Measurements from ENCODE around the gene ALK.

- PRO-cap, 6 experiments = no peak in any of the 6 experiments
- RAMPAGE, long total RNA, 2 experiments = no peak in any of the 2 experiments
- RRBS = no CpG with 5 or more reads among the region's 5 CpGs
Measured at GRCh38 chr2:28544044-28544296, 48.1 kb downstream of the PLB1 start.

- PRO-cap, 6 experiments = no peak in any of the 6 experiments
- RAMPAGE, long total RNA, 2 experiments = no peak in any of the 2 experiments
- RRBS = no CpG with 5 or more reads among the region's 3 CpGs
Measured at GRCh38 chr2:28613036-28613790, 117.4 kb downstream of the PLB1 start.

GRCh38 chr2:28648093-28648642 lies 103.5 kb upstream of the PPP1CB start:
- PRO-cap, 6 experiments = peak in 2 of 6 experiments; most common plus-strand start chr2:28648471 (in 2); most common minus-strand start chr2:28648364 (in 2)
- RAMPAGE, long total RNA, 2 experiments = no peak in any of the 2 experiments
- RRBS = no CpG with 5 or more reads among the region's 6 CpGs

DNA sequence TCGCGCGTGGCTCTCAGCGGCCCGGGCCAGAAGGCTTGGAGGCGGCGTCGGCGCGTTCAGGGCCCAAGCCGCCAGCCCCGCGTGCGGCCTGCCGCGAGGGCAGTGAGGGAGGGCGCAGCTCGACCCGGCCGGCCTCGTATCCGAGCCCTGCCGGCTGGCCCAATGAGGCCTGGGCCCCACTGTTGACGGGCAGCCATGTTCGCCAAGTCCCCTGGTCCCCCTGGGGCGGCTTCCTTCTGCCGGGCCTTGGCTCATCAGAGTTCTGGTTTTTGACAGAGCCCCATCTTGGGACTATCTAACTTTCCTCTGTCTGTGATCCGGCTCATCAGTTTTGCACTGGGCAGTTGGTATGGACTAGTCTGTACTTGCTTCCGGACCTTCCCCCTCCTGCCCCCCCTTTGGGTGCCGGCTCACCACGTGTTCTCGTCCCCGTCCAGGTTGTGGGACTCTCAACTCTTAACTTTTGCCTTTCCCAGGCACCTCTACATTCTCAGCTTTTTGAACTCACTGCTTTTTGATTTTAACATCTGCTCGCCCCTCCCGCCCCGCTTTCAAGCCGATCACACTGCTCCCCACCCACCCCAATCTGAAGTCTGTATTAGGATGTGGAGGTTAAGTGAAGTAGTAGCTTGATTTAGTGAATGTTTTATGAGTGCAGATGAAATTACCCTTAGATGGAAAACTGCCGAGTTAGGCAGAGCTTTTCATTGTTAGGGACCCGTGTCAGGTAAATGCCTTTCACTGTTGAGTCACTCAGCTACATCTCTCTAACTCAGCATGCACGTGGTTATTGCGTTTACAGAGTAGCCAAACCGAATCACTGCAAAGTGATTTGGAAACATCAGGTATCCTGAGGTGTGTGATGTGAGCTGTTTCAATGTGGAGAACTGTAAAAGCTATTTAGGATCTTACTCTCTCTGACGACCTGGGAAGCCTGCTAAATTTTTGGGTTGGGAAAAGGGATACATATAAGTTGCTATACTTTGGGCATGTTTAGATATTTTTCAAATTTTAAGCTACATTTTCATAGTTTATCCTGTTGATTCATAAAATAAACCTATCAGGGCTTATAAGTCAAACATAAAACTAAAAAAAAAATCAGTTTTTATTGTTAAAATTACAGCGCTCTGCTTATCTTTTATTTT lies 912 bp downstream of the WDR43 start:
- PRO-cap, 6 experiments = peak in 1 of 6 experiments; most common minus-strand start position 733 of the sequence (in 1)
- RAMPAGE, long total RNA, 2 experiments = no peak in any of the 2 experiments
- RRBS = 2% methylated on average over 16 of the region's 44 CpGs

DNA sequence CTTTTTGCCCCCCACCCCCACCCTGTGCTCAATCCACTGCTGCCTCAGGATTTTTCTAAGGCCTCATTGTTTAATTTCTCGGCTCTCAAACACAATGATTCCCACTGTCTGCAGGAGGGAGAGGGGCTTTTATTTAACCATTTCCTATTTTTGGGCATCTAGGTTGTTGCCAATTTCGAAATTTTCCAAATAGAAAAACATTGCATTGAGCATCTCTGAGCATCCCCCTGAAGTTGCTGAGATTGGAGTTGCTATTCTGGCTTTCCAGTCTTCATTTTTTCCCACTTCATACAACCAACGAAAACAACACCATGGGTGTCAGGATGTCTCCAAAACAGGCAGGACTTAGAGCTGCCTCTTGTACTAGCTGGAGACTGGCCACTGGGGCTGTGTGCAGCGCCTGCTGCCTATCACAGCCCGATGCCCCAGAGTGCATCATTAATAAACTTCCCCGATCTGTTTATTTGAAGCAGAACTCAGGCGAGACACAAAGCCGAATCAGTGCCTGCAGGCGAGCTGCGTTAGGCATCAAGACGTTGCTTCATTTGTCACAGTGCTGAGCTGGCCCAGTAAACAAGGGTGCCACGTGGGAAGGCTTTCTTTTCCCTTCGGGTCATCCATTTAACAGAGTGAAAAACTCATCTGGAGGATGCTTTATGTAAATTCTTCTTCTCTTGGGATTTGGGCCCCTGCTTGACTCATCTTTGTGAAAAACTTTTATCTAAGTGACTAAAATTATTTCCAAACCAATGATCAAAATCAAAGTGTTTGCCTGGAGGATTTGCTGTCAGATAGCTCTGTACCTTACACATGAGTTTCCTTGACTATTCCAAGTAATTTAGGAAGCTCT lies 1.9 kb upstream of the PCARE start:
- PRO-cap, 6 experiments = no peak in any of the 6 experiments
- RAMPAGE, long total RNA, 2 experiments = no peak in any of the 2 experiments
- RRBS = no CpG with 5 or more reads among the region's 13 CpGs

DNA sequence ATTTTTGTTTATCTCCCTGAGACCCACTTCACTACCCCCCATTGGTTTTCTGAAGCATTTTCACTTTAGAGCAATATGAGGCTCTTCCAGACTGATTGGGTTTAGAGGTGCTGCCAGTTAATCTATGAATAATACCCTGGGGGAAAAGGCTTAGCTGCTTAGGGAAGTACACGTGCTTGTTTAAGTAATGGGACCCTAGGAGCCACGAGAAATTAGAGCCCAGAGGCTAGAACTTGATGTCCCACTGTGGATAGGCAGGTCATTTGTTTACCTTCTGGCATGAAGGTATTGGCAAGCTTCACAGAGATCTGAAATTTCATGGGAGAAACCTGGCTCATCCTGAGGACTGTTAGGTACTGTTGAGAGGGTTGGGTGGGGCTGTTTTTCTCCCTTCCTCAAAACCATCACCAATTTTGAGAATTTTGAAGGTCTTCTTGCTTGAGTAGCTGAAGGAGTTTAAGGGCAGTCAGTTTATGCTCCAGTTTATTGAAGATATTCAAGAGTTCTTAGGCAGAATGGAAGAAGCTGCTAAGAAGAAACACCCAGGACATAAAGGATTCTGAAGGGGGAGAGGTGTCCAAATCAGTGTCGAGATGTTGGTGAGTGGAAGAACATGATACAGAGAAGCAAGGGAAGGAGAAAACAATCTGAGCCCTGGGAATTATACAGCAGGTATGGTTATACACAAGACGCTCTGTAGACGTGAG lies 59.9 kb downstream of the CLIP4 start:
- PRO-cap, 6 experiments = no peak in any of the 6 experiments
- RAMPAGE, long total RNA, 2 experiments = no peak in any of the 2 experiments
- RRBS = no CpG with 5 or more reads among the region's 5 CpGs

GRCh38 chr2:29233324-29234026 lies 118.3 kb downstream of the CLIP4 start:
- PRO-cap, 6 experiments = no peak in any of the 6 experiments
- RAMPAGE, long total RNA, 2 experiments = no peak in any of the 2 experiments
- RRBS = no CpG with 5 or more reads among the region's 9 CpGs

- PRO-cap, 6 experiments = peak in 2 of 6 experiments; most common minus-strand start chr2:29484524 (in 2)
- RAMPAGE, long total RNA, 2 experiments = no peak in any of the 2 experiments
Measured at GRCh38 chr2:29484415-29484632, 369.1 kb downstream of the CLIP4 start.

DNA sequence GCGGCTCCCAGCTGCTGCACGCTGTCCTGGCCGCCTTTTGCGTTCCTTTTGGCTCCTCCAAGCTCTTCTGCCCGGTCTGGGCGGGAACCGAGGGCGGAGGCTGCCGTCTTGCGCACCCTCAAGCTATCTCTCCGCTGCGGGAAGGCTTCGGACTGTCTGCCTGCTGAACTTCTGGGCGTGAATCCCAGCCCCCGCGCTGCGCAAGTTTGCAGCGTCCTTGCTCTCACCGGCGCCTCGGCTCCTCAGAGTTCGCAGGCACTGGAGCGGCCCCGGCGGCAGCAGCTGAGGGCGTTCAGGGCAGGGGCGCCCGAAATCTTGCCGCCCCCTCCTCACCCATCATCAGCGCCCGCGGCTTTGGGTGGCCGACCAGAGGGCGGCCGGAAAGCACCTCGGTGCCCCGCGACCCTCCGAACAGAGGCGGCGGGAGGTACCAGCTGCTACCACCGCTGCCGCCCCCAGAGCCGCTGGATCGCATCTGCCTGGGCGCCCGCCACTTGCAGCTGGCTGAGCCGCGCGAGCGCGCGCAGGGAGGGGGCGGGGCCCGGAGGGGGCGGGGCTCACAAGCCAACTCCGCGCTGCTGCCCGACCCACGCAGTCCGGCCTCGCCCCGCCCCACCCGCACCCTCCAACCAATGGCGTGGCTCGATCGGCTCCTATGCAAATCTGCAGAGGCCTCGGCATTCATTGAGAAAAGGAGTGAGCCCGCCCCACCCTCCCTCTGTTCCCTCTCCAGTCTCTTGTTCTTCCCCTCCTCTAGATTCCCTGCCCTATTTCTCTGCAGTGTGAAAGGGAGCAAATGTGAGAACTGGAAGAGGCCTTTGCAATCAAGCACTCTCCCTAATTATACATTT lies at the start of gene ALK:
Gene ALK (minus strand): TSS at position 477 of the 851 bp plus-strand sequence.
- PRO-cap, 6 experiments = peak in 3 of 6 experiments; most common plus-strand start position 684 of the sequence (in 1); most common minus-strand start position 477 of the sequence (in 3)
- RAMPAGE, long total RNA, 2 experiments = no peak in any of the 2 experiments
- RRBS = 1% methylated on average over 14 of the region's 69 CpGs

DNA sequence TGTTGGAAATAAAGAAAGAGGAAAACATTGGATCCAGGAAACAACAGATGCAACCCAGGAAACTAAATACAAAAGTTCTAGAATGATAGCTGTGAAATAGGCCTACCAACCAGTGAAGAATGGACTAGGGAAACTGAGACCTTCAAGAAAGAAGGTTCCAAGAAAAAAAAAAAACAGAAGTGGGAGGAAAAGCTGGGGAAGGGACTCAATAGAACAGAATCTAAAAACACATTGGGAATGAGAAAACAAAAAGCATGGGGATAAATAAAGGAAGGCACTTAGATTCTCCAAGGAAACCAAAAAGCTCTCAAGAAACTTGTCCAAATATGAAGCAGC lies 32.8 kb upstream of the ALK start:
- PRO-cap, 6 experiments = no peak in any of the 6 experiments
- RAMPAGE, long total RNA, 2 experiments = no peak in any of the 2 experiments

DNA sequence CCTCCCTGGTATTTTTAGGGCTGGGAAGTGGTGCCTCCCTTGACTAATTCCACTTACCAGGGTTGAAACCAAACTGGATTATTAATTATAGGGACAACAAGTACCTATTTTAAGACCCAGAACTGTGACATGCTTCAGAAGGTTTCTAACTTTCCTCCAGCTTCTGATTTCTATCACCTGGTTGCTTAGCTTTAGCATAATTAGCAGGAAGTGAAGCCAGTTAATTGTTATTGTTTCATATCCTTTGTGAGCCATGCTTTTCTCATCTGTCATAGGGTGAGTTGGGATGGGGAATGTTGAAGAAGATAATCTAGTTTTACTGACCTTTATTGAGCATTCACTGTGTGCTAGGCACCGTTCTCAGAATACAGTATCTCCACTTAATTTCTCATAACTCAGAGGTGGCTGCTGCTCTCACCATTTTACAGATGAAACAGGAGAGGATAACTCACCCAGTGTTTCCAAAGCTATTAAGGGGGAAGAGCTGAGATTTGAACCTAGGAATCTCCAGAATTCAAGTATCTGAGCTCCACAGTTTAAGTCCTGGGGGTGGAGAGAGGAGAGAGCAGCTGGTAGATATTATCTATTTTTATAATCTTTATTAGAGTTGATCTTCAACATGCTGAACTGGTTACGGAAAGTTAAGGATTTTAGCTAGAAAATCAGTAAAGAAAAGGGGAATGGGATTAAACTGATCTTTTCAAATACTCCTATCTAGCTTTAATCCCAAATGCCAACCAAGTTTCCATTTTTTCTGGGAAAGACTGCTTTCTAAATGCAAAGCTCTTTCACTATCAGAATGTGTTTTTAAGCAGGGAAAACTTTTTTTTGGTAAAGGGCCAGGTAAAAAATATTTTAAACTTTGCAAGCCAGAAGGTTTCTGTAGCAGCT lies 3.4 kb downstream of the YPEL5 start:
- PRO-cap, 6 experiments = no peak in any of the 6 experiments
- RAMPAGE, long total RNA, 2 experiments = no peak in any of the 2 experiments
- RRBS = no CpG with 5 or more reads among the region's 2 CpGs

- PRO-cap, 6 experiments = no peak in any of the 6 experiments
- RAMPAGE, long total RNA, 2 experiments = no peak in any of the 2 experiments
- RRBS = no CpG with 5 or more reads among the region's 3 CpGs
Measured at GRCh38 chr2:30168027-30168589, 21.3 kb downstream of the YPEL5 start.

GRCh38 chr2:30214286-30214485 lies 17.1 kb upstream of the LBH start:
- PRO-cap, 6 experiments = peak in 1 of 6 experiments; most common plus-strand start chr2:30214413 (in 1)
- RAMPAGE, long total RNA, 2 experiments = no peak in any of the 2 experiments
- RRBS = no CpG with 5 or more reads among the region's 6 CpGs

- PRO-cap, 6 experiments = no peak in any of the 6 experiments
- RAMPAGE, long total RNA, 2 experiments = no peak in any of the 2 experiments
- RRBS = no CpG with 5 or more reads among the region's 6 CpGs
Measured at GRCh38 chr2:30224234-30224790, 7.0 kb upstream of the LBH start.

- PRO-cap, 6 experiments = no peak in any of the 6 experiments
- RAMPAGE, long total RNA, 2 experiments = no peak in any of the 2 experiments
- RRBS = no CpG with 5 or more reads among the region's 15 CpGs
Measured at GRCh38 chr2:30257339-30258319, 26.3 kb downstream of the LBH start.

- PRO-cap, 6 experiments = no peak in any of the 6 experiments
- RAMPAGE, long total RNA, 2 experiments = no peak in any of the 2 experiments
- RRBS = 52% methylated on average over 3 of the region's 16 CpGs
Measured at GRCh38 chr2:30336812-30337781, 105.8 kb downstream of the LBH start.

DNA sequence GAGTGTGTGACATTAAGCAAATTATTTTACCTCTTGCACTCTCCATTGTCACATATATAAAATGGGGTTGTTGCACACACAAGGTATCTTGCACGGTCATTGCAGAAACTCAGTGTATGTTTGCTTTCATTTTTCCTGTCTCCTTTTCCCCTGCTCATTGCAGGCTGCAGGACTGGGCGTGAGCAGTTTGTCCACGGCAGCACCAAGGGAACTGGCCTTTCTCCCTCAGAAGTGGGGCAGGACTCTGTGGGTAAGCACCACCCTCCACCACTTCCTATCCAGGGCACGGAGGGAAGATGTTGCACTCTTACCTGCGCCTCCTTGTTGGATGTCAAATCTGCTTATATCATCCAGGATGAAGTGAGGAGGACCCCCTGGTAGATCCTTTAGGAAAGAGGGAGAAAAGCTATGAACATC lies 30.0 kb downstream of the CAPN13 start:
- PRO-cap, 6 experiments = no peak in any of the 6 experiments
- RAMPAGE, long total RNA, 2 experiments = no peak in any of the 2 experiments
- RRBS = no CpG with 5 or more reads among the region's 5 CpGs

DNA sequence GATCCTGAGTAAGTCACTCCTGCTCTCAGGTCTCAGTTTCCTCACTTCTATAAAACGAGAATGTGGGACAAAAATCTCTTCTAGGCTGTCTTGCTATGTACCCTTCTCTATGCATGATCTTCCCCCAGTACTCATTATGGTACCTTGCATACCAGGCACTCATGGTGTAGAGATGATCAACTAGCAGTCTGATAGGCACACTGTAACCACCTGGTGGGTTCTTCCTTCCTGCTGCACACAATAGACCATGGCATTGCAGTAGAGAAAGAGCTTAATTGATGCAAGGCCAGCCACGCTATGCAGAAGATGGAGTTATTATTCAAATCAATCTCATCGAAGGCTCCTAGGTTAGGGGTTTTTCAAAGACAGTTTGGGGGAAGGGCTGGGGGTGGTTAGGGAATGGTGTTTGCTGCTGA lies 59.3 kb downstream of the EHD3 start:
- PRO-cap, 6 experiments = peak in 1 of 6 experiments; most common minus-strand start position 133 of the sequence (in 1)
- RAMPAGE, long total RNA, 2 experiments = no peak in any of the 2 experiments
- RRBS = no CpG with 5 or more reads among the region's 3 CpGs

GRCh38 chr2:31578154-31578924 lies 2.4 kb downstream of the SRD5A2 start:
- PRO-cap, 6 experiments = no peak in any of the 6 experiments
- RAMPAGE, long total RNA, 2 experiments = no peak in any of the 2 experiments
- RRBS = no CpG with 5 or more reads among the region's 5 CpGs

DNA sequence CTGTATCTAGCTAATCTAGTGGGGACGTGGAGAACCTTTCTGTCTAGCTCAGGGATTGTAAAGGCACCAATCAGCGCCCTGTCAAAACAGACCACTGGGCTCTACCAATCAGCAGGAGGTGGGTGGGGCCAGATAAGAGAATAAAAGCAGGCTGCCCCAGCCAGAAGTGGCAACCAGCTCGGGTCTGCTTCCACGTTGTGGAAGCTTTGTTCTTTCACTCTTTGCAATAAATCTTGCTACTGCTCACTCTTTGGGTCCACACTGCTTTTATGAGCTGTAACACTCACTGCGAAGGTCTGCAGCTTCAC lies 206.6 kb downstream of the MEMO1 start:
- PRO-cap, 6 experiments = no peak in any of the 6 experiments
- RAMPAGE, long total RNA, 2 experiments = no peak in any of the 2 experiments
- RRBS = no CpG with 5 or more reads among the region's 5 CpGs

Measured in heart left ventricle (tissue), 7 donors.